BE2C (cell line): Measurements from ENCODE around the gene ANGPTL3.

- RRBS, result no CpG with 5 or more reads among the region's 8 CpGs
Observed at GRCh38 chr1:61125472-61126403, 43.4 kb downstream of the NFIA start.

DNA sequence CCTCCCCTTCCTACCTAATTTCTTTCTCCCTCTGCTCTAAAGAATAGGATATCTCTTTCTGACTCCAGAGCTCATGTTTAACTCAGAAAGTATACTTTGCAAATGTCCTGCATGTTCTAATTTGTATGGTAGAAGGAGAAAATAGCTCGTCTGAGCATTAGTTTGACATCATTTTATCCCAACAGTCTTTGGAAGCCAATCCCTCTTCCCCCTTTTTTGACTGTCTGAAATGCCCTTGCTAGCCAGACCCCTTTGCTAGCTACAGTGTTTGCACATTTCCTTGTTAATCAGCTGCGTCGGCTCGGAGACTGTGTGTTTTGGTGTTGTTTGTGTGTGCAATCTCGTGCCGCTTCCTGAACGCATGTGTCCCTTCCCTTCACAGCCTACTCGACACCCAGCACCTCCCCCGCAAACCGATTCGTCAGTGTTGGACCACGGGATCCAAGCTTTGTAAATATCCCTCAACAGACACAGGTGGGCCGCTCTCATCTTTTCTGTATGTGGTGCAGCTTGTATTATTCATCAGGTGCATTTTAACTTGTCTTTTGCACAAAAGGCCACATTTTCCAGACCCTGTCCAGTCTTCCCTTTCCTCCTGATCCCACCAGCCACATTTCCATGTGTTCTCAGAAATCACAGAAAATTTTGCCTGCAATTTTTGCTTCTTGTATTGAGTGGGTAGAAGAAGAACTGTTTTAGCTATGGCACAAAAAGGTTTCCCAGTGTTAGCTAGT lies 298.7 kb downstream of the TM2D1 start:
- RRBS, result no CpG with 5 or more reads among the region's 13 CpGs

GRCh38 chr1:61457269-61457945 lies 267.5 kb downstream of the TM2D1 start:
- RRBS, result no CpG with 5 or more reads among the region's 9 CpGs

DNA sequence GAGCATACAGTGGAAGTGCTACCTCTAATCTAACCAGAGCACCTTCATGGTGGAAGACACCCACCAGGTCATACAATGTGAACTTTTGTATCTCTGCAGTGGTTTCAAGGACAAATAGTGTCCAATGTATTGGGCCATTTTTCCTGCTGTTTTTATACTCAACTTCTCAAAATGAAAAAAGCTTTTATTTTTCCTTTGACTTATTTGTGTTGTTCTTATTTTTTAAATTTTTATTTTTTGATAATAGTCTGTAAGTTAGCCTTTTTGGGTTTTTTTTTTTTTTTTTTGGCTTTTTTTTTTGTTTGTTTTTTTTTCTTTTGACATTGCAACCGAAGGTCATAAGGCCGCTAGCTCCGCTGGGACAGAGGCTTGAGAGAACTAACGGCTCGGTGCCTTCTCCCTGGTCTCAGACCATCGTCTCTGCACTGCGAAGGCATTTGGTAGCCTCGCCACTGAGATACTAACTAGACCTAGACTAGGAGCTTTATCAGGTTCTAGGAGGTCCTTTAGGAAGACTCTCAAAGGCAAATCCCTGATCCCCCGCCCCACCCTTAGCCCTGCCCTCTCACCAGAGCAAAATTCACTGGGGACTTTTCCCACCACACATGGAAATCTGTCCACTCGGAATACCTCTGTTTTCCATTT lies 263.1 kb downstream of the TM2D1 start:
- RRBS, result no CpG with 5 or more reads among the region's 10 CpGs

GRCh38 chr1:61641050-61642202 lies 83.5 kb downstream of the TM2D1 start:
- RRBS, result 3% methylated on average over 5 of the region's 38 CpGs

GRCh38 chr1:62068924-62069441 lies 125.7 kb upstream of the L1TD1 start:
- RRBS, result no CpG with 5 or more reads among the region's 5 CpGs

DNA sequence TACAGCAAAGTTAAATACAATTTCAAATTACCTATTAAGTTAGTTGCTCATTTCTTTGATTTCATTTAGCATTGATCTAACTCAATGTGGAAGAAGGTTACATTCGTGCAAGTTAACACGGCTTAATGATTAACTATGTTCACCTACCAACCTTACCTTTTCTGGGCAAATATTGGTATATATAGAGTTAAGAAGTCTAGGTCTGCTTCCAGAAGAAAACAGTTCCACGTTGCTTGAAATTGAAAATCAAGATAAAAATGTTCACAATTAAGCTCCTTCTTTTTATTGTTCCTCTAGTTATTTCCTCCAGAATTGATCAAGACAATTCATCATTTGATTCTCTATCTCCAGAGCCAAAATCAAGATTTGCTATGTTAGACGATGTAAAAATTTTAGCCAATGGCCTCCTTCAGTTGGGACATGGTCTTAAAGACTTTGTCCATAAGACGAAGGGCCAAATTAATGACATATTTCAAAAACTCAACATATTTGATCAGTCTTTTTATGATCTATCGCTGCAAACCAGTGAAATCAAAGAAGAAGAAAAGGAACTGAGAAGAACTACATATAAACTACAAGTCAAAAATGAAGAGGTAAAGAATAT lies at the start of gene ANGPTL3:
Gene ANGPTL3 (plus strand): TSS at position 211 of the 604 bp plus-strand sequence.
- RRBS, result no CpG with 5 or more reads among the region's 6 CpGs

GRCh38 chr1:62648041-62648651 lies 40.0 kb downstream of the DOCK7 start:
- RRBS, result no CpG with 5 or more reads among the region's 4 CpGs

DNA sequence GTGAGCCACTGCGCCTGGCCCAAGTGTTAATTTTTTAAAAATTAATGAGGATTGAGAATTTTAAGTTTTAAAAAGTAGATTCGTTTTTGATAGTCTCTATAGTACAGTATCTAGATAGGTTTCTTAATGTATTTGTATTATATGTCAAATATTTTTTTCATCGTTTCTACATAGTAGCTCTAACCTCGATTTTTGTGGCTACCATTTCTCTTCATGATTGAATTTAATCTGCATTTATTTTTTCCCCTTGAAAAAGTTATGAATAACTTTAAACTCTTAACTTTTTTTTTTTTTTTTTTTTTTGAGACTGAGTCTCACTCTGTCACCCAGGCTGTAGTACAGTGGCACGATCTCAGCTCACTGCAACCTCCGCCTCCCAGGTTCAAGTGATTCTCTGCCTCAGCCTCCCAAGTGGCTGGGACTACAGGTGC lies 33.0 kb upstream of the PGM1 start:
- RRBS, result no CpG with 5 or more reads among the region's 6 CpGs

- RRBS, result no CpG with 5 or more reads among the region's 5 CpGs
Observed at GRCh38 chr1:63641196-63641699, 48.0 kb downstream of the PGM1 start.

DNA sequence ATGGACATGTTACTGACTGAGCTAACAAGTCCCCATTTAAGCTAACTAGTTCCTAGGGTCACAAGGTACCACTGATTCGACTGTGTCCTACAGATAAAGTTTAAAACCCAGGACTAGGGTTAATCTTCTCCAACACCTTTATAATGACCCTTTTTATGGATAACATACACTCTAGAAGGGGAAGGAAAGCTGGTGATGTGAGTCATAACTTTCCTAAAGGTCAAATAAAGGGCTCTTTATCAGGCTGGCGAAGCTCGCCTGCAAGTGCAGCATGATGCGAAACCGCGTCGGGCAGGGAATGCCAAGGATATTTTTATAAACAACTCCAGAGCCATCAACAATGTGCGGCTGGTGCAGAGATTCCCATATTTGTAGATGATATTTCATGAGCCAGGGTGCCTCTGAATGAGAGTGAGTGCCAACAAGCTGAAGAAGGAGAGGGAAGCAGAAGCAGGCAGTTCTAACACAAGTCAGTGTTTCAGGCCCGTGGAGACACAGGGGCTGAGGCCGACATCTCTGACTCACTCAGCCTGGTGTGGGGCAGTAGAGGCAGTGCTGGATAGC lies 75.6 kb upstream of the ROR1 start:
- RRBS, result no CpG with 5 or more reads among the region's 10 CpGs

DNA sequence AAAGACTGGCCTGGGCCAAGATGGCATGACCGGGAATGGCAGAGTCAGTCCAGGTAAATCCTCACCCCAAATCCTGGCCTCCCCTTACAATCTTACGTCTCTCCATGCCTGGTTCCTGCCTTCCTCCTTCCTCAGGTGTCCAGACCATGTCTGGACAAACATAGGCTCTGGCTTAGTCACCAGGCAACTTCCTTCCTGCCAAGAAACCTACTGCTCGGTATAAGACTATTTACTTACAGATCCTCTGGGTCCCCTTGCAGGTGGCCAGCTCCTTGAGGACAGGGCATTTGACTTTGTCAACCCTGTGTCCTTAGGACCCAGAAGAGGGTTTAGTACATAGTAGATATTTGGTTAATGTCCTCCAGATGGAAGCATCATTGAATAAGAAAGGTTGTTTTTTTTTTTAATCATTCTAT lies 69.3 kb upstream of the ROR1 start:
- RRBS, result no CpG with 5 or more reads among the region's 3 CpGs

DNA sequence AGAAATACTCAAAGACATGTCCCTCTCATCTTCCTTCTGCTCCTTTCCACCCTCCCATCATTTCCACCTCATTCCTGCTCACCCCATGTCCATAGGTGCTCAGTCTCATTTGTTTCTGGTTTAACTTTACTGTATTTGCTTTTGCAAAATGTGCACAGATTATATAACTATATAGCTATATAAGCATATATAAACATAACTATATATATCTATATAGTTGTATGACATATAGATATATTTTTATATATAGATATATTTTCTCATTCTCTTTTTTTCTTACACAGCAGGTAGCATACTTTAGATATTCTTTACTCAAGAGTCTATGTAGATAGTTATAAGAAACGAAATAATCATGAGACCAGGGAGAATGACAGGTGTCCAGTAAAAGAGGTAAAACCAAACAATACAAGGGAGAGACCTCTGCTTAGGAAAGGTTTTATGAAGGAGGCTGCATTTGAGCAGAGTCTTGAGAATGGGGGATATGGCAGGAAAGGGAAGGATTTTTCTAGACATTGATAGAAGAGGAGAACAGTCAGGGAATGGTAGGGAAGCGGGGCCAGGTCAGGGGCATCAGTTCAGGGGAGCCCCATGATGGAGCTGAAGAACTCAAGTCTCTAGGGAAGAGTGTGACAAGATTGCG lies 129.8 kb downstream of the ROR1 start:
- RRBS, result no CpG with 5 or more reads among the region's 3 CpGs

DNA sequence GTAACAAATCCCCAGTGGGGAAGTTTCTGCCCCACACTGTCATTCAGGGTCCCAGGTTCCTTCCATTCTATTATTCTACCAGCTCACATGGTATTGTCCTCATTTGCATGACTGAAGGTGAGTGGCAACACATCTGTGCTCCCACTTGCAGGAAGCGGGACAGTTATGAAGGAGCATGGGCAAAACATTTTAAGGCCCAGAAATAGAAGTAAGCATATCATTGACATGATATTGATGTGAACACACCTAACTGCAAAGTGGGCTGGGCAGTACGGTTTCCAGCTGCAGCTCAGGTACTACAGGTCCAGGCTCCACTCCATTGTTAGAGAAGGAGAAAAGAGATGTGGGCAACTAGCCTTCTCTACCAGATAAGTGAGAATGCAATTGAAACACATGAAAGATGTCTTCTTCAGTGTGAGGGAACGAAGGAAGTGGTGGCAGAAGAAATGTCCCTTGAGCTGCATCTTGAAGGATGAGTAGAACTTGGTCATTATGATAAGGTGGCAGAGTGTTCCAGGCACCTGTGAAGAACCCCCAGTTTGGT lies 128.8 kb upstream of the CACHD1 start:
- RRBS, result no CpG with 5 or more reads among the region's 3 CpGs

DNA sequence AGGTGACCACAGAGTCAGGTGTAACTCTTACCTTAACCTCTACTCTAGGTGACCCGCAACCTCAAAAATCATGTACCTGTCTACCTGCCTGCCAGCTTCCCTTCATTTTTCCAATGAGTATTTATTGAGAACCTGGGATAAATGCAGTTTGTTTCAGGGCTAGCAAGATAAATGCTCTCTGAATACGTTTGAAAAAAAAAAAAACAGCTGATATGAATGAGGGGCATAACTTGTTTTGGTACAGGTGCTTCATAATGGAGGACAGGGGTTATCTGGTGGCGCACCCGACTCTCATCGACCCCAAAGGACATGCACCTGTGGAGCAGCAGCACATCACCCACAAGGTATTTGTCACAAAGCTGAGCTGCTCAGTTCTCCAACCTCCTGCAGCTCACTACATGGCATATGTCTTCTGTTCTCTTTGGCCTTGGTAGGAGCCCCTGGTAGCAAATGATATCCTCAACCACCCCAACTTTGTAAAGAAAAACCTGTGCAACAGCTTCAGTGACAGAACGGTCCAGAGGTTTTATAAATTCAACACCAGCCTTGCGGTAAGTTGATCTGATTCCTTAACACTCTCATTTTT lies 71.9 kb upstream of the RAVER2 start:
- RRBS, result no CpG with 5 or more reads among the region's 7 CpGs

DNA sequence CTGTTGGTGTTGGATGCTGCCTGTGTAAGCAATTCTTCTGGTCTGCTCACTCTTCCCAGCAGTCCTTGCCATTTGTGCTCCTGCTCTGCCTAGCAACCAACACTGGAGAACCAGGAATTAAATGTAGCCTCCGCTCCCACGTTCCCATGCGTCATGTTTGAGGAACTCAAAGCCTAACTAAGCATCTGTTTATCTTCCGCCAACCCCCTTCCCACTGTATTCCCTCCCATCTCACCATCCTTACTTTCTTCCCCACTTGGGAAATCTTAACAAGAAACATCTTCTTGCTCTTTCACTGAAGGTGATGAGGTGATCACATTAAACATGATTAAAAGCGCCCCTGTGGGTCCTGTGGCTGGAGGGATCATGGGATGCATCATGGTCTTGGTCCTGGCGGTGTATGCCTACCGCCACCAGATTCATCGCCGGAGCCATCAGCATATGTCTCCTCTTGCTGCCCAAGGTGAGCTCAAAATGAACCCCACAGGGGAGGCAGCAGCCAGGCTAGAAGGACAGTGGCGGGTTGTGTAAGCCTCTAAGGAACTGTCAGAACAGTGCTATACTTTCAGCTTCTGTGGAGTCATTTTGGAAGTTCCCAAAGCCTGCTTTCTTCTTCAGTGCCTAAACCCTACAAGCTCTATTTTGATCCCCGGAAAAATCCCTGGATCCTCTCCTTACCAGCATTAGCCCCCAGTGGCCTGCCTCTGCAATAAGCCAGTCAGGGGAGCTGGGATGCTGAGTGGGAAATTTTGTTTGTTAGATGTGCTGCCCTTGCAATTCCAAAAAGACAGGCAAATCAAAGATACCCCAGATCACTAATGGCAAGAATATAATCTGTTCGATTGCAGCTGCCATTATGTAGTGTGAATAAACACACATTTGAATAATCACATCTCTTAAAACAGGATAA lies 65.3 kb upstream of the RAVER2 start:
- RRBS, result no CpG with 5 or more reads among the region's 12 CpGs

DNA sequence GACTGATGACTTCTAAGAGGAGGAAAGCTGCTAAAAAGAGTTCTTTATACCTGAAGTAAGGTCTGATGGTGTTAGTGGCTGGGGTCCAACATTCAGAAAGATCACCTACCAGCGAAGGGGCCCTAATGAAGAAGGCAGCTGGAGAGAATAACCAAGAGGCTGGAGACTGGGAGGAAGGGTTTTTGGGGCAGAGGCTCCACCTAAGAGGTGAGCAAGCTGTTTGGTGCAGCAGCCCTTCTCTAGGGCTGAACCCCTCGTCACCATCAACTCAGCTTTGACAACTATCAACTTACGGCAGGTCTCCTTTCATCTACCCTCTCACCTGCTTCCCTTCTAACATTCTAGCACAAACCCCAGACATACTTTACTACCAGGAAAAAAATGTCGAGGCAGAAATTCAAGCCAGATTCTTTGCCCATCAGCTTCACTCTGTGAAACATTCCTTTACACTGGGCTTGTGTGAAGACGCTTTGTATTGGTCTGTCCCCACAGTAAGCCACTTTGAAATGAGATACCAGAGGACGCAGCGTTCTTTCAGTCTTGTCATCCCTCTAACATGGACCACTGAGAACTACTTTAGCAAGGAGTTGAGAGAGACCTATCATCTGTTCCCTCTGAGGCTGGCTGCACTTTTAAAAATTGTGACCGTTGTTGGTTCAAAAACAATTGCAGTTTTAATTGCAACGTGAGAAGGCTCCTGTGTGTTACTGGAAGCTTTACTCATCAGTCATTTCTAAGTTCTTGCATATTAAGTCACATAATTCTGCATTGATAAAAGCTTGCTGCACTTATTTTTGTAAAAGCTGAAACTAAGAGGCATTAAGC lies 84.7 kb downstream of the RAVER2 start:
- RRBS, result no CpG with 5 or more reads among the region's 9 CpGs

DNA sequence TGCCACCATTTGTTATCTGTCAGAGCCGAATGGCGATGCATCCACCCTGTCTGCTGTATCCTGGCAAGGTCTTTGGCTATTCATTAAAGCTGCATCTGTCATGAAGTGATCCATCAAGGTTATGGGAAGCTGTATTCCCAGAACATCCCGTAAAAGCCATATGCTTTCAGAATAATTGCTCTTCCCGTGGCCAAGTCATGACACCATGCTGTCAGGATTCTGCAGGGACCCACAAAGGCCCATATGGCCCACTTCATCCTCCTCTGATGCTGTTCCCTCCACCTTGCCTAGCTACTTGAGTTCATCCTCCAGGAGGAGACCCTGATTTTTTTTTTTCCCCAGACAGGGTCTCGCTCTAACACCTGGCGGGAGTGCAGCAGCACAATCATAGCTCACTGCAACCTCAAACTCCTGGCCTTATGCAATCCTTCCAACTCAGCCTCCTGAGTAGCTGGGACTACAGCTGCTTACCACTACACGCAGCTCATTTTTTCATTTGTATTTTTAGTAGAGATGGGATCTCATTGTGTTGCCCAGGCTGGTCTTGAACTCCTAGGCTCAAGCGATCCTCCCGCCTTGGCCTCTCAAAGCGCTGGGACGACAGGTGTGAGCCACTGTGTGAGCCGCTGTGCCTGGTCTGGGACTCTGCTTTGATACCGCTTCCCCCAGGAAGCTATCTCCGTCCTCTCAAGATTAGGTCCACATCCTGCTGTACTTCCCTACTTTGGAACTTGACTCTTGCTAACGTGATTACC lies 104.2 kb downstream of the RAVER2 start:
- RRBS, result no CpG with 5 or more reads among the region's 15 CpGs

- RRBS, result no CpG with 5 or more reads among the region's 10 CpGs
Observed at GRCh38 chr1:64954903-64955703, 11.2 kb downstream of the JAK1 start.

DNA sequence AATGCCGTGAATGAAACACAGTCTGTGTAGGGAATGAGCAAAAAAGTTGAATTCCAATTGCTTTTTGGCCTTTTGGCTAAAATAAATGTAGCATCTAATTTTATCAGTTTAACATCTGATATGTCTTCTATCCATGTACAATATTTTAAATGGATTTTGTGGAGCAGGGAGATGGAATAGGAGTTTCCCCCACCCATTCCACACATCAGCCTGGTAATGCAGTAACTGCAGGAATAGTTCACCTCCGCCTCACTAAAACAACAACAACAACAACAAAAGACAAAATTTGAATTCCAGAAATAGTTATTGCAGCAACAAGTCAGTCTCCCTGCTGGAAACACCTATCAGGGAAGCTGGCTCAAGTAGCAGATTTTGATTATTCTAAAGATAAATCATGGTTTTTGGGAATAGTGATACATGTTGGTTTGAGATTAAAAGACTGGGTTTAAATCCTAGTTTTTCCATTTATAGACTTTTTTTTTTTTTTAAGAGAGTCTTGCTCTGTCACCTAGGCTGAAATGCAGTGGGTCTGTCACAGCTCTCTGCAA lies 4.6 kb upstream of the LEPR start:
- RRBS, result no CpG with 5 or more reads among the region's 2 CpGs